AG09319 (cell line): Measurements from ENCODE around the gene WDFY1.

- RRBS, result 5% methylated on average over 6 of the region's 12 CpGs
Observed at GRCh38 chr2:219544239-219544508, 346 bp downstream of the TMEM198 start.

- RRBS, result no CpG with 5 or more reads among the region's 16 CpGs
Observed at GRCh38 chr2:219566703-219567214, 4.6 kb downstream of the OBSL1 start.

GRCh38 chr2:219592644-219593134, 5.0 kb upstream of the STK11IP start:
- RRBS, result no CpG with 5 or more reads among the region's 9 CpGs

GRCh38 chr2:219626878-219627367, 507 bp upstream of the SLC4A3 start:
- RRBS, result no CpG with 5 or more reads among the region's 12 CpGs

DNA sequence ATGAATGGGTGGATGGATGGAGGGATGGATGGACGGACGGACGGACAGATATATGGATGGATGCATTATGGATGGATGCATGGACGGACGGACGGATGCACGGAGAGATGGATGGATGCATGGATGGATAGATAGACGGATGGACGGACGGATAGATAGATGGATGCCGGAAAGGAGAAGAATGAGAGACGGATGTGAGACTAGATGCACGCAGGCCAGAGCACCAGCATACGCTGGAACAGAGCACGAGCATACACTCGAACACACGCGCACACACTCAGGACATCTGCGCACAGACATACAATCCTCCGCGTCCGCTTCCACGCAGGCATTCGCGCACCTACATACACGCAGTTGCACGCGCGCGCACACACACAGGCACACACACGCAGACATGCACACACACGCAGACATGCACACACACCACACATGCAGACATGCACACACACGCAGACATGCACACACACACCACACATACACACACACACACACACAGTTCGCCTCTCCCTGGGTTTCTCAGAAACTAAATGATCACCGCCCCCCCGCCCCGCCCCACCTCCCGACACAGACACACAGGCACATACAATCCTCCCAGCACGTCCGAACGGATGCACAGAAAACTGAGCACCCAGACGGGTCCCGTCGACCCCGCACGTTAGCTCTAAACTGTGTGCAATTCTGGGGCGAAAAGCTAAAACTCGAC, 1.2 kb downstream of the EPHA4 start:
- RRBS, result no CpG with 5 or more reads among the region's 48 CpGs

DNA sequence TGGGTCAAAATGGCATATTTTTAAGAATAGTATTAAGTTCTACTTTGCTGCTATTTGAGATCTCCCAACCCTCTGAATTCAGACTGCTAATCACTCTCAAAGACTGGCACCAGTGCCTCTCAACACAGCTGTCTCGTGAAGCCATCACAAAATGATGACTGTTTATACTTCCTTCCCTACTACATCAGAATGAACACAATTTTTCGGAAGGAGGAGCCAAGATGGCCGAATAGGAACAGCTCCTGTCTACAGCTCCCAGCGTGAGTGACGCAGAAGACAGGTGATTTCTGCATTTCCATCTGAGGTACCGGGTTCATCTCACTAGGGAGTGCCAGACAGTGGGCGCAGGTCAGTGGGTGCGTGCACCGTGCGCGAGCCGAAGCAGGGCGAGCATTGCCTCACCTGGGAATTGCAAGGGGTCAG, 314.4 kb downstream of the PAX3 start:
- RRBS, result no CpG with 5 or more reads among the region's 13 CpGs

DNA sequence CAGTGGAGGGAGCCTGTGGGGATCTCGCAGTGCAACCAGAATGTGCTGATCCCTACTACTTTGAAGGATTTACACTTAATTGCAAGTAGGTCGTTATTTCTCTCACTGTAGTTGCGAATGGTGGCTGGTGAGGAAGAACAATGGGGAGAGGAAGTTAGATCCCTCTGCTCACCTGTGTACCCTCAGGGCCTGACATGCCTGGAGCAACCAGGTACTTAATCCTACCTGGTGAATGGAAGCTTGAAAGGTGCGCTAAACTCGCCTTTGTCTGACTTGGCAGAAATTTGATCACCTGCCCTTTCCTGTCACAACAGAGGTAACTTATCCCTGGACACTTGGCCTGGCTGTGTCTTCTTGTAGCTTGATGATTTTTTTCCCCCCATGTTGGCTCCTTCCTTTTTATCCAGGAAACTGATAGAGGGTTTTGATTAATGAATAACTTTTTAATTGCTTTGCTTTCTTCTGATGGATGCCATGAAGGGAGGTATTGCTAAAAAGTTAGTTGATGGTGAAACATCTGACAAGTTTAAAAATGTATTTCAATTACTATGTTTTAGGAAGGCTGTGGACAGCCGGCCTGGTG, 9.1 kb downstream of the SGPP2 start:
- RRBS, result no CpG with 5 or more reads among the region's 6 CpGs

- RRBS, result no CpG with 5 or more reads among the region's 2 CpGs
Observed at GRCh38 chr2:222805881-222806041, 55.1 kb upstream of the ACSL3 start.

GRCh38 chr2:222941485-222942193, 80.8 kb downstream of the ACSL3 start:
- RRBS, result no CpG with 5 or more reads among the region's 7 CpGs

- RRBS, result no CpG with 5 or more reads among the region's 10 CpGs
Observed at GRCh38 chr2:222994109-222994775, 57.7 kb upstream of the KCNE4 start.

DNA sequence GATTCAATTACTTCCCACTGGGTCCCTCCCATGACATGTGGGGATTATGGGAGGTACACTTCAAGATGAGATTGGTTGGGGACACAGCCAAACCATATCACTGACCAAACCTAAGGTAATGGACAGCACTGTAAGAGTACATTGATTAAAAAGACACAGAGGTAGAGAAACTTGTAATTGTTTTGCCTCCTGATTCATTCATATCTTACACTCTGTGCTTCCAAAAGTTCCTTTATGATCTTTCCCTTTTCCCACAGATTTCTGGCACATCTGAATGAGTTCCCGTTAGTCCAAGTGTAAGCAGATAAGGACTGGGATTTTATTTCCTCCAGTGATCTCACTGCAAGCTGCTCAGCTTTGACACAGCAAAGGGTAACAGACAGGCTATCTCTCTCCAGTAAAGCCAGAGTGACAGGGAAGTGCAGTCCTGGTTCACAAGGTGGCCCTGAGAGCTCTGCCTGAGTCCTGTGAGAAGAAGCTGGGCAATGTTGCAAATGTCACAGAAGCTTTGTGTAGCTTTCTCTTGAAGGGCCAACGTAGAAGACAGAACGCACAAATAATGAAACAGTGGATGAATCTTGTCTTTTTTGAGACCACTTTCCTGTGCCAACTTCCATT, 32.6 kb upstream of the KCNE4 start:
- RRBS, result no CpG with 5 or more reads among the region's 3 CpGs

DNA sequence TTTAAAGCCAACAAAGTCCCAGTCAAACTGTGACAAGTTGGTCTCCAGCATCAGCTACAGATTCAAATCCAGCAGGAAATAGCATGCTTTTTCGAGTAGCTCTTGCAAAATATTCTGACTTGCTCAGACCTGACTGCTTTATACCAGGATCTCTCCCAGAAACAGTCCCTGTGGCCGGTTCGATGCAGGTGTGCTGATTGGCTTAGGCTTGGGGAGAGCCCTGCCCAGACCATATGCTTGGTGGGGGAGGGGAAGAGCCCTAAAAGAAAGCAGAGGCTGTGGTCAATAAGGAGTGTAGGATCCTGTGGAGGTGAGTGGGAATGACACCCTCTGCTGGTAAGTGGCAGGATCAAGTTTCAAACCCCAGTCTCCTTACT, 49.6 kb downstream of the KCNE4 start:
- RRBS, result no CpG with 5 or more reads among the region's 3 CpGs

DNA sequence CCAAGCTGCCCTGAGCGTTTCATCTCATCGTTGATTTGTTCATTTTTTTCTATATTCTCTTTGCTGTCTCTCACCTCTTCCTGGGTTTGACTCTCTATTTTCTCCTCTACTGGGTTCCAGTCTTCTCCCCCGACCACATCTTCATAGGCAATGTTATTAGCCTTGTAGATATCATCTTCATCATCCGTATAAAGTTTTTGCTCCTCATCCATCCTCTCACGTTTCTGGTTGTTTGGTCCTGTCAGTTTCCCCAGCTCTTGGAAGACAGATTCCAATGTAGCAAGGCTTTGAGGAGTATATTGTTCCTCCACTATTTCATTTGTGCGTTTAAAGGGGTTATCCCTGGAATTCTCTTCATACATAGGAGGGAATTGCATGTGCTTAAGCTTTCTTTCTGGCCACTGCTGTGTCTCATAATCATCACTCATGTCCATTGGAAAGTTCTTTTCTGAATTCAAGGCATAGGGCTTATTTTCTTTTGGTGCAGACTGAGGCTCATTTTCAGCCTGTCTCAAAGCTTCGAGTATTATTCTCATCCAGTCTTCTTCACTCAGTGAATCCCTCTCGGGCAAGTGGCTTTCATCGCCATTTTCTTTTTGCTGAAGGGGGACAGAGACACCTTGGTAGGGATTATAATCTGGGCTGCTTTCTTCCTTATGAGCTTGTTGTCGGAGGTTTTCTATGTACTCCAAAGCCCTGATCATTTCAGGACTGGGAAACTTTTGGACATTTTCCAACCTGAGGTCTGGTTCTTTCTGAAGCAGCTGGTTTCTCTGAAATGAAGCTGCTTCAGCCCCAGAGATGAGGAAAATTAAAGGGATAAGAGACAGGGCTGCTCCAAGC, 3.5 kb downstream of the SCG2 start:
- RRBS, result no CpG with 5 or more reads among the region's 10 CpGs

DNA sequence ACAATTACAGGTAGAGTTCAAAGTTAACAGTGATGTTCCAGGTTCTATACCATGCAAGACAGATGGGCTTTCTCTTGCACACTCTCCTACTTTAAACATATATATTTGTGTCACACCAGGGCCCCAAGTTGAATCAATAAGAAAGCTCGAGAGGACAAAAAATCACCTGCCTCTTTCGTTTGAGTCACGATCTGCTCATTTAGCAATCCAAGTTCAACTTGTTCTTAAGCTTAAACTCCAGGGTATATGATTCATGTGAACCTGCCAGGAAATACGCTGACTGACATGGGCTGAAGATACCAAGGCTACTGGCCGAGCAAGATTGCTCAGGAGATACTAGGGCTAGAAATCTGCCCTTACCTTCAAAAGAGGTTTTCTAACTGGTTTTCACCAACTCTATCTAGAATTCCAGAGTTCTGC, 77.3 kb downstream of the AP1S3 start:
- RRBS, result no CpG with 5 or more reads among the region's 5 CpGs

DNA sequence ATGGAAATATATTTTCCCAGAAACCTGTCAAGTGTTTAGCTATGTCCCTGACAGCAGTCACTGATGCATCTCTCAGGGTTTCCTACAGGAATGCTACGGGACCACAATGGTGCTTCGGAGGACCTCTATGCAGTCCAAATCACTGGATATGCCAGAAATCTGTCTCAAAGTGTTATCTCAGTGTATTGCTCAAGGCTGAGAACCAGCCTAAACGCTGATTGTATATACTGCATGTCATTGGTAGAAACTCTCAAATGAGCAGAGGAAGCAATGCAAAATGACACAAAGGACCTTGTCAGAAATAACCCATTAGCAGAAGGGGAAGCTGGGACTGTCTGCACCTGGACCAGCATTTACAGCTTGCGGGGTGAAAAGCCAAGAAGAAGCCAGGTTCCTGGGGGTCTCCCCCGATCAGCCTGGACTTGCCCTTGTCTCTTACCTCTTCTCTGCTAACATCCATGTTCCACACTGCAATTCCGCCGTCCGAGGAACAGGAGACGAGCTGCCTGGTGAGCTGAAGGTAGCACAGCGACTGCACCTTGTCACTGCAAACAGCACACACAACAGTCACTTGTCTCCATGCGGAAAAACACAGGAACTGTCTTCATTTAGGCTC, 51.2 kb downstream of the WDFY1 start:
- RRBS, result no CpG with 5 or more reads among the region's 11 CpGs

DNA sequence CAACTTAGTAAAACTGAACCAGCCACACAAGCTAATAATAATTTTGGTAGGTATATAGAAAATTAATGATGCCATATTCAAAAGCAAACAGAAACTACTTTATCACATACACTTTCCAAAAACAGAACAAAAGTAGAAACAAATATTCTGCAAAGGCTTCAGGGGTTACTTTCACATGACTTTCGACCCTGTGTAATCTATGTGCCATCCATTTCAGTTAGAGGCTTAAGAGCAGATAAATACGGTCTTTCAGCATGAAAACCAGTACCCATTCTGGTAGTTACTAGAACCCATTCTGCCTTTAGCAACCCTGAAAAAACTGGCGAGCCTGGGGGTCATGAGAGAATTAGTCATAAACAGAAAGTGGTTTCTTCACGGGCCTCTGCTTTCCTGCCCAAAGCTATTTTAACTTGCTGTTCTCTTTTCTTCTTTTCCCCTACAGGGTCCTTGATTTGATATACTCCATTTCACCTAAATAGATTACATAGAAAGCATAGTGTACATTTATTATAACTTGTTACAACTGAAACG, 48.4 kb downstream of the WDFY1 start:
- RRBS, result no CpG with 5 or more reads among the region's 5 CpGs

DNA sequence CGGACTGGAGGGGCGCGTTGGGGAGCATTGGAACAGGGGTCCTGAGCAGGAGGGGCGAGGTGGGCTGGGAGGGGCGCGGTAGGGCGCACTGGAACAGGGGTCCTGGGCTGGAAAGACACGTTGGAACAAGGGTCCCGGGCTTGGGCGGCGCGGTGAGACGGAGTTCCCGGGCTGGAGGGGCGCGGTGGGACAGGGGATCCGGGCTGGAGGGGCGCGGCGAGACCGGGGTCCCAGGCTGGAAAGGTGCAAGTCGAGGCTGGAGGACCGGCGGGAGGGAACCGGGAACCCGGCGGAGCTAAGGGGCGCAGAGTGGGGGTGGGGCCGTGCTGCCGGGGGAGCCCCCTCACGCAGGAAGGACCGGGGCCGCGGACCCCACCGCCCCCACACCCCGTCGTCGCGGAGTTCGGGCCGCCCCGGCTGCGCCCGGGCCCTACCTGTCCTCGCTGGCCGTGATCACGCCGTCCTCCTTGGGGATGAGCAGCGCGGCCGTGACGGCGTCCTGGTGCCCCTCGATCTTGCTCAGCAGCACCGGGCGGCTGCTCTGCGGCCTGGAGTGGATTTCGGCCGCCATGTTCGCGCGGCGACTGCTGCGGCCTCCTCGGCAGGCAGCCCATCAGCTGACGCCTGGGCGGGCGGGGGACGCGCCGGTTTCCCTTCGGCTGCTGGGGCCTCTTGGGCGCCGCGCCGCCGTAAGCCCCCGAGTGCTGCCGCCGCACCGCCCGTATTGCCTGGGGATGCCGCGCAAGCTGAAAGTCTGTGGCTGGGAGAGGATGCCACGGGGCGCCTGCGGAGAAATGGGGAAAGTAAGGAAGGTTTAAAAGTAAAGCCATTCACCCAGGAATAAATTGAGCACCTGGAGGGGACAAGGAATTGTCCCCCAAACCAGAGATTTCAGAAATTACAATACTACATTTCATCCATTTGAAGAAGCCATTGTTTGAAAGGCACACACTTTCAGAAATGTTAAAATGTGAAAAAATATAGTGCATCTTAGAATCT, at the start of gene WDFY1:
Gene WDFY1, minus strand, starts transcription at position 622 of the 999 bp plus-strand sequence.
- RRBS, result 1% methylated on average over 16 of the region's 87 CpGs

- RRBS, result no CpG with 5 or more reads among the region's 3 CpGs
Observed at GRCh38 chr2:223950298-223951474, 5.6 kb upstream of the WDFY1 start.